Mammary microvascular endothelial cell (primary cell): ENCODE measurements around the genes IPO13, KLF18 and RPS8.

DNA sequence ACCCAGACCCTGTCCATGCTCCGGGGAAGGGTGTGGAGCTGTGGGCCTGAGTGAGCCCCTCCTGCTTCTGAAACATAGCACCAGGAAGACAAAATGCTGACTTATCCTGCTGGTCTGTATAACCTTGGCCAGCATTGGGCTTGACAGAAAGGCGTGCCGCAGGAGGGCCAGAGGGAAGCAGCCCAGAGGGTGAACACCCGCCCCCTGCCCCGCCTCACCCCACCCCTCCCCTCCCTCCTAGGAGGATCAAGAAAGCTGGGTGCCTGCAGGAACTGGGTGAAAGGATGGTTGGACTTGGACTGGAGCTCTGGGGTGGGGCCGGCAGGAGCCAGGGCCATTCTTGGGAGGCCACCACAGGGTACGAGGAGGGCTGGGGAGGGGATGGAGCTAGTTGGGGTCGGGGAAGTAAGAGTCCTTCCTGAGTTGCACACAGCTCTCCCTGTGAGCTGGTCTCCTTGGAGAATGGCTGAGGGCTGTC is 27.1 kb downstream of the PTPRF start:
- RAMPAGE, long total RNA: no peak

DNA sequence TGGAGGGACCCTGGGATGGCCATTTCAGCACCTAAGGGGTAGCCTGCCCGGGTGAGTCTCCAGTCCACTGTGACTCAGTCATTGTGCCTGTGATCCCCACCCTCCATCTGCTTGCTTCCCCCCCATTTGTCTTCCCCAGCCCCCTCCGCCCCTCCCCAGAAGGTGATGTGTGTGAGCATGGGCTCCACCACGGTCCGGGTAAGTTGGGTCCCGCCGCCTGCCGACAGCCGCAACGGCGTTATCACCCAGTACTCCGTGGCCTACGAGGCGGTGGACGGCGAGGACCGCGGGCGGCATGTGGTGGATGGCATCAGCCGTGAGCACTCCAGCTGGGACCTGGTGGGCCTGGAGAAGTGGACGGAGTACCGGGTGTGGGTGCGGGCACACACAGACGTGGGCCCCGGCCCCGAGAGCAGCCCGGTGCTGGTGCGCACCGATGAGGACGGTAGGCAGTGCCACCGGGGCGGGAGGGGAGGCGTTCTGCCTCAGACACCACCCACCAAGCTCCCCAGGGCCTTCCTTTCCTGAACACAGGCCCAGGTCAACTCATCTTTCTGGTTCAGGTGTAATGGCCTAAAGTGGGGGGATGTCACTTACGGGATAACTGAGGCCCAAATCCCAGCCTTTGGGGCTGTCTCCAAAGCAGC is 52.2 kb upstream of the KDM4A start:
- RAMPAGE, long total RNA: no peak

DNA sequence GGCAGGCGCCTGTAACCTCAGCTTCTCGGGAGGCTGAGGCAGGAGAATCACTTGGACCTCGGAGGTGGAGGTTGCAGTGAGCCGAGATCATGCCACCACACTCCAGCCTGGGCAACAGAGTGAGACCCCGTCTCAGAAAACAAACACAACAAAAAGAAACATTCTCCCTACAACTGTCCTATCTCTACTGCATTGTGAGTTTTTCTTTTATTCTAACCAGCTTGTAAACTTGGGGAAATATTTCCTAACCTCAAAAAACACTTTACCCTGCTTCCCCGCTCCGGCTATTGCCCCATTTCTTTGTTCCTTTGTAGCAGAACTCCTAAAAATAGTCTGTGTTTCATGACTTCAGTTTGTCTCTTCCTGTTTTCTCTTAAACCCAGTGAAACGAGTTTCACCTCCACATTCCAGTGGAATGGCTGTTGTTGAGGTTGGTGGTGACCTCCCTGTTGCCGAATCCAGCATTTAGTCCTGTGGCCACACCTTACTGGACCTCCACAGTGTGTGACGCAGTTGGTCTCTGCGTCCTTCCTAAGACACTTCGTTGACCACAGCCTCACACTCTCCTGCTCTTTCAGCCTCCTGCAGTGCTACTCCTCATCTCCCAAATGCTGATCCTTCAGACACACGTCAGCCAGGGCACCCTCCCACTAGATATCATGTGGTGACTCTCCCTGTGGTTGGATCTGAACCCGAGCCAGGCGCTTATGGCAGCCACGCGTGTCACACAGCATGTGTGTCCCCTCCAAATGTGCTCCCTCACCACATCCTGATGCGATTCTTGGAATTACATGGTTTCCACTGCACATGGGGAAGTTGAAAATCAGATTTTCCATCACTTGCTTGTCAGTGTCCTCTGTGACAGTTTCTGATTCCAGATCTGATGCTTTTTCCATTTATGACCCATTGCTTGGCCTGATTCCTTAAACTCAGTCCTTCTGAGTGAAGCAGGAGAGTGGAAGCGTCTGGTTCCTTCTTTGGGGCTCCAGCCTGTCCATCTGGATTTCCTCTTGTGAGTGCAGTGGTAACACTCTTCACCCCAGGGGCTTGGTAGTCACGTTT is 99.2 kb upstream of the ARTN start:
- RAMPAGE, long total RNA: no peak

- RAMPAGE, long total RNA: start-site peak on the plus strand at chr1:43946930-43946971, 97 and 59 reads in 2 replicates
Observed at GRCh38 chr1:43946196-43947390, at the start of gene IPO13. TSS of gene IPO13 (plus strand) at chr1:43946950.

DNA sequence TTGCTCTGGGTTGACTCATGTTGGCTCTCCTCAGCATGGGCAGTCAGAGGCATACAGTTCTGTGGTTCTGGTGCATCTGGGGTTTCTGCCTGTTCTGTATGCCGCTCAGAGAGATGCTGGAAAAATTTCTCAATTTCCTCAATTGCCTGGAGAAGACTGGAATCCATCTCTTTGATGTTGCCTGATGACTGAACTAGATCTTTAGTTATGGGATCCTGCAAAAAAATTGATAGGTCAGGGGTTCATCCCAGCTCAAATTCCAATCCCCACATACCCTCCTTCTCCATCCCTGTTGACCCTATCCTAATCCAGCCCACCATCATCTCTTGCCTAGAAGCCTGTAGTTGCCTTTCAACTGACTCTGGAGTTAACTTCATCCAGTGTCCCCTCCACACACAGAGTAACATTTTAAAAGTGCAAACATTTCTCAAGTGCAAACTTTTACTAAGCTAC is at the start of gene KLF18:
TSS of gene KLF18 (minus strand) at position 167 of the 453 bp plus-strand sequence.
- RAMPAGE, long total RNA: no peak

GRCh38 chr1:44262408-44262992 is 49.2 kb downstream of the DMAP1 start:
- RAMPAGE, long total RNA: no peak

- RAMPAGE, long total RNA: no peak
Observed at GRCh38 chr1:44416913-44418071, 12.2 kb downstream of the RNF220 start.

DNA sequence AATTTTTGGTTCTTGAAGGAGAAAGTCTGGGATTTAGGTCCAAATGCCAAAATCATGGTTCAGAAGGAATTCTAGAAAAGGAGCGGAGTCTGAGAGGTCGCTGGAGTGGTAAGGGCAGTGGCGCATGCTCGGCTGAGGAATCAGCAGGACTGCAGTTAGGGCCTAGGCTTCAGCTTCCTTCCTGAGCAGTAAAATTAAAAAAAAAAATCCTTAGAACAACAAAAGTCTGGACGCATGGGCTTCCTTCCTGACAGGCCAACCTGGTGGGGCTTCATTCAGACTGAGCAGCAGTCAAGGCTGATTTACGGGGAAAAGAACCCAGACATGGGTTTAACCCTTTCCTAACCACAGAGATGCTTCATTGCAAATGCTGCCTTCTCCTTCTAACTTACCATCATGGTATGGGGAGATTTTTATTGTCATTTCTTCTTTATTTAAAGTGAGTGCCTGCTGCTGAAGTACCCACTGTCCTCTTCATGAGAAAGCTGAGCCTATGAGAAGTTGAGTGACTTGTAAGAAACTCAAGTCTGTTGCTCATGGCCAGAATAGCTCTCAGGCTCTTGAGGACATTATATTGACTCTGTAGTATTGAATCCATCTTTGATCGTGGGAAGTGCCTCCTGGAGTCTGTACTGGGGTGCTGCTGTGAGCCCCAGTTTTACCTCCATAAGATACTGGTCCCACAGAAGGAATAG is 17.2 kb downstream of the RNF220 start:
- RAMPAGE, long total RNA: no peak

DNA sequence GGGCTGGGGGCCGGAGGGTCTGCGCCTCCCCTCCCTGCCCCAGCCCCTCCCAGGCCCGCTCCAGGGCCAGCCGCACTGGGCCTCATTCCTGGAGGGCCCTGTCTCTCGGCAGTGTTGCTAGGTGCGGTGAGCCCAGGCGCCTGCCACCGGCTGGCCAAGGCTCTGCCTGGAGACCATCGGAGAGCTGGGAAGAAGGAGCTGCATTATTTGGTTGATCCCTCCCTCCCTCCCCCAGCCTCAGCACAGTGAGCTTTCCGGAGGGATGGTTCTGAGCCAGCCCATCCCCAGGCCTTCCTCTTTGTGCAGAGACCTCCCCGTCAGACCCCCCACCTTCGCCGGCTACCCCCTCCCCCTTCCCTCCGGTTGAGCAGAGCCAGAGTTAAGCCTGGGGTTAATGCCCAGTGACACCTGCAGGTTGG is 131.4 kb downstream of the TMEM53 start:
- RAMPAGE, long total RNA: no peak

GRCh38 chr1:44631050-44631811 is 43.0 kb downstream of the TMEM53 start:
- RAMPAGE, long total RNA: no peak

GRCh38 chr1:44641695-44642686 is 32.3 kb downstream of the TMEM53 start:
- RAMPAGE, long total RNA: no peak

DNA sequence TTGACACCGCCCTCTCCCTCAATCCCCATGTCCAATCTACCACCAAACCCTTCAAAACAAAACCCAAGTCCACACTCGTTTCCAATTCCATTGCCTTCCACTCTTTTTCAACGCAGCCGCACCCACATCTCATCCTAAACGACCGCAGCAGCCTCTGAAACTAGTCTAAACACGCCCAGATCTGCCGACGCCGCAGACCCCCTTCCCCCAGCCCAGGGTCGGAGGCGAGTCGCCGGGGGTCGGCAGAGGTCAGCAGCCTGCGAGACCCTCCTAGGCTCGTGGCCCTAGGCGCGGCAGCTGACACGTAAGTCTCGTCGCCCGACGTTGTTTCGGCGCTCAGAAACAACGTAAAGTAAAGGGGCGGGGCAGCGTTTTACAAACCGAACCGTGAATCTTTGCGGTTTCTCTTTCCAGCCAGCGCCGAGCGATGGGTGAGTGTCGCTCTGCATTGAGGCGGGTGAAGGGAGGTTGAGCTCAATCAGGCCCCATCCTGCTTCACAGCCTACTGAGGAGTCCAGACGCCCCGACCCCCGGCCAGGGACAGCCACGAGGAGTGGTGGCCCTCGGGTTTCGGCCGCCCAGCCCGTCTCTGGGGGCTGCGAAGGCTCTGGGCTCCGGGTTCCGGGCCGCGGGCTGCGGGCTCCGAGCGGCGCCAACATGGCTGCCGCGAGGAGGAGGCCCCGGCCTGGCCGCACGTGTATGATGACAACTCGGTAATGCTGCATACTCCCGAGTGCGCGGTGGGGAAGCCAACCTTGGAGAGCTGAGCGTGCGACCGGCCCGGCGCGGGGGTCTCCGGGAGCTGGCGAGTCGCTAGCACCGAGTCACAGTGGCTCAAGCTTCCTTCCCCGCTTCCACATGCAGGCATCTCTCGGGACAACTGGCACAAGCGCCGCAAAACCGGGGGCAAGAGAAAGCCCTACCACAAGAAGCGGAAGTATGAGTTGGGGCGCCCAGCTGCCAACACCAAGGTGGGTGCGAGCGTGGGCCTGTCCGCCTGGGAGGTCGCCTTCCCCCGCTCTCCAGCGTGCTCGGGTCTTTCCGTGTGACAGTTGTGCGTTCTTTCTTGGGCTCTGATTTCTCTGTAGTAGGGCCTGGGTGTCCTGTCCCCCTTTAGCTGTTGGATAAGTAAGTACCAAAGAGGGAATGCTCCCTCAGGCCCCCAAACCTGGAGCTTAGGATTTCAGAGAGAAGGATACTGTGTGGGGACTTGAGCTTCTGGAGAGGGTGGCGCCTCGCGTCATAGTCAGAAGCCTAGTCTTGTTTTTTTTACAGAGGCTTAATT is at the start of gene RPS8:
TSS of gene RPS8 (plus strand) at position 371 of the 1,285 bp plus-strand sequence.
- RAMPAGE, long total RNA: start-site peak on the minus strand centred at position 300 of the sequence, 41 bp wide, 10 and 5 reads in 2 replicates; start-site peak on the plus strand centred at position 394 of the sequence, 47 bp wide, 19,964 and 11,965 reads in 2 replicates

DNA sequence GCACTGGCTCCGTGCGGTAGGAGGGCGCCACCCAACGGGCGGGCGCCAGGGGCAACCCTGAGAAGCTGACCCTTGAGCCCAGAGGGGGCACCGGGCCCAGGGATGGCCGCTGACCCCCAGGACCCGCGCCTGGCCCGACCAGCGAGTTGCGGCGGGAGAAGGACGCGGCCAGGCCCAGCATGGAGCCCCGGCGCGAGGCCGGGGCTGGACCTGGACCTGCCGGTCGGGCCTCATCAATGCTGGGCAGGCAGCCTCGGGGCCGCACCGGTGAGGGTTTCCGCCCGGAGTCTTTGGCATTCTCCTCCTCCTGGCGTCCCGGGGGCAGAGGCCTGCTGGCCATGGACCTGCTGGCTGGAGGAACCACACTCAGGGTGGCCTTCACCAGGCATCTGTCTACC is 823 bp downstream of the DYNLT4 start:
- RAMPAGE, long total RNA: no peak

- RAMPAGE, long total RNA: no peak
Observed at GRCh38 chr1:44826364-44826962, 16.6 kb downstream of the PTCH2 start.

- RAMPAGE, long total RNA: no peak
Observed at GRCh38 chr1:45012566-45013549, 804 bp downstream of the UROD start.

- RAMPAGE, long total RNA: no peak
Observed at GRCh38 chr1:45297494-45298002, 29.1 kb upstream of the HPDL start.

DNA sequence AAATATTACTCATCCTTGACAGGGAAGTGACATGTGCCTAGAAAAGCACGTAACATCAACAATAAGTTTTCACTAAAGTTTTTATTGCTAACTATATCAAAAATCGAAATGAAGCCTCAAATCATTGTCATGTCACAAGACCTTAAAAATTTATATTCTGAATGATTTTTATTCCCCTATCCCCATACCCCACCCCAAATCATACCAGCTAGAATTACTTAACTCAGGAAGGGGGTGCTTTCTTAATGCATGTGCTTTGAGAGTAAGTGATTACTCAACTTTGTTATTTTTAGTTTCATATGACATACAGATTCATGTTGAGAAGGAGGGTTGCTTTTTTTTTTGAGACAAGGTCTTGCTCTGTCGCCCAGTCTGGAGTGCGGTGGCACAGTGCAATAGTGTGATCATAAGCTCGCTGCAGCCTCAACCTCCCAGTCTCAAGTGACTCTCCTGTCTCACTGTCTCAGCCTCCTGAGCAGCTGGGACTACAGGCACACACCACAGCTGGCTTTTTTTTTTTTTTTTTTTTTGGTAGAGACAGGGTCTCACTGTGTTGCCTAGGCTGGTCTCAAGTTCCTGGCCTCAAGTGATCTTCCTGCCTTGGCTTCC is 53.9 kb downstream of the TOE1 start:
- RAMPAGE, long total RNA: no peak

GRCh38 chr1:45489981-45490615 is 865 bp downstream of the TESK2 start:
- RAMPAGE, long total RNA: no peak

DNA sequence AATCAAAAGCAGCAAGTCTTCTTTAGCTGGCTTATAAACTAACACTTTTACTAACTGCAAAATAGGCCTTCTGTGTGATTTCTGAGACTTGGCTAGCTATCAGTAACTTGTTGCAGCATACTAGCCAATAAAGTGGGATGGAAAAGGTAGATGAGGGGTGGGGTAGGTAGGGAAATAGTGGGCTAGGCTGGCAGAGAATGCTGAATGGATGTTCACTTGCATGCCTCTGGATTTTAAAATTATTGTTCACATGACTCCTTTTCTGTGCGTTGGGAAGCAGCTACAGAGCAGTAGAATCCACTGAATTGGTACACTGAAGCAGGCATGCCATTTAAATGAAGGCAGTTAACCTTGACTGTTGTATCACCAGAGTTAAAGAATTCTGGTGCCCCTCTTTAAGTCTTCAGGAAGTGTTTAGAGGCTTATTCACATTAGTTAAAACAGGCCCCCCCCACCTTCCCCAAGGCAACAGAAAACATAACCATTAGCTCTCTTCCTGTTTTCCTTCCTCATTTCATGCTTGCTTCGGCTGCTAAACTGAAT is 15.3 kb downstream of the CCDC17 start:
- RAMPAGE, long total RNA: no peak

- RAMPAGE, long total RNA: no peak
Observed at GRCh38 chr1:45633406-45634461, 9.9 kb upstream of the CCDC17 start.